Ishikawa (cell line): ENCODE measurements around the genes PROZ and ADPRHL1.

GRCh38 chr13:113157960-113158724 lies at the start of gene PROZ:
Gene PROZ, plus strand, starts transcription at chr13:113158648.
- RRBS: 76% methylated on average over 3 of the region's 16 CpGs

DNA sequence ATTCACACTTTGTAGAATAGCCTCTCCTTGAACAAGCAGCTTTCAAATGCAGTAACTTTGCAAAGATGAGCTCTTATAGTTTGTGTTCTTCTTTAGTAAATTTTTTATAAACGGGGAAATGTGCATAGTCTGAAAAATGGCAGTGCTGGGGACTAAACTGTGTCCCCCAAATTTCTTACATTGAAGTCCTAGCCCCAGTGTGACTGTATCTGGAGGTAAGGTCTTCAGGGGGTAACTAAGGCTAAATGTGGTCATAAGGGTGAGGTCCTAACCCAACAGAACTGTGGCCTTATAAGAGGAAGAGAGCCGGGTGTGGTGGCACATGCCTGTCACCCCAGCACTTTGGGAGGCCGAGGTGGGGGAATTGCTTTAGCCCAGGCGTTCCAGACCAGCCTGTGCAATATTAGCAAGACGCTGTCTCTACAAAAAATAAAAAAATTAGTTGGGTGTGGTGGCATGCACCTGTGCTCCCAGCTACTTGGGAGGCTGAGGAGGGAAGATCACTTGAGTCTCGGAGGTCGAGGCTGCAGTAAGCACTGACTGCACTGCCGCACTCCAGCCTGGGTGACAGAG lies 17.8 kb downstream of the PROZ start:
- RRBS: 98% methylated on average over 1 of the region's 8 CpGs

GRCh38 chr13:113224453-113225530 lies 15.4 kb downstream of the CUL4A start:
- RRBS: no CpG with 5 or more reads among the region's 19 CpGs

GRCh38 chr13:113233692-113234030 lies 24.2 kb downstream of the CUL4A start:
- RRBS: no CpG with 5 or more reads among the region's 9 CpGs

GRCh38 chr13:113321313-113322585 lies 24.7 kb downstream of the LAMP1 start:
- RRBS: no CpG with 5 or more reads among the region's 54 CpGs

DNA sequence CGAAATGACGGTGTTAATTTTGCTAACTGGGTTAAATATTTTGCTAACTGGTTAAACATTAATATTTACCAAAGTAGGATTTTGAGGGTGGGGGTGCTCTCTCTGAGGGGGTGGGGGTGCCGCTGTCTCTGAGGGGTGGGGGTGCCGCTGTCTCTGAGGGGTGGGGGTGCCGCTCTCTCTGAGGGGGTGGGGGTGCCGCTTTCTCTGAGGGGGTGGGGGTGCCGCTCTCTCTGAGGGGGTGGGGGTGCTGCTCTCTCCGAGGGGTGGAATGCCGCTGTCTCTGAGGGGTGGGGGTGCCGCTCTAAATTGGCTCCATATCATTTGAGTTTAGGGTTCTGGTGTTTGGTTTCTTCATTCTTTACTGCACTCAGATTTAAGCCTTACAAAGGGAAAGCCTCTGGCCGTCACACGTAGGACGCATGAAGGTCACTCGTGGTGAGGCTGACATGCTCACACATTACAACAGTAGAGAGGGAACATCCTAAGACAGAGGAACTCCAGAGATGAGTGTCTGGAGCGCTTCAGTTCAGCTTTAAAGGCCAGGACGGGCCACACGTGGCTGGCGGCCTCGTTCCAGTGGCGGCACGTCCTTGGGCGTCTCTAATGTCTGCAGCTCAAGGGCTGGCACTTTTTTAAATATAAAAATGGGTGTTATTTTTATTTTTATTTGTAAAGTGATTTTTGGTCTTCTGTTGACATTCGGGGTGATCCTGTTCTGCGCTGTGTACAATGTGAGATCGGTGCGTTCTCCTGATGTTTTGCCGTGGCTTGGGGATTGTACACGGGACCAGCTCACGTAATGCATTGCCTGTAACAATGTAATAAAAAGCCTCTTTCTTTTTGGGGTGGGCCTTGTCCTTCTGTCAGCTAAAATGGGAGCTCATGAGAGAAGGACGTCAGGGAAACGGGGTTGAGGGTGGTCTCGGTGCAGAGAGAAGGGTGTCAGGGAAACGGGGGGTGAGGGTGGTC lies 25.8 kb downstream of the LAMP1 start:
- RRBS: no CpG with 5 or more reads among the region's 33 CpGs

GRCh38 chr13:113427759-113428825 lies 25.2 kb downstream of the ADPRHL1 start:
- RRBS: 95% methylated on average over 12 of the region's 39 CpGs

- RRBS: no CpG with 5 or more reads among the region's 26 CpGs
Observed at GRCh38 chr13:113453399-113454015, at the start of gene ADPRHL1. Gene ADPRHL1, minus strand, starts transcription at chr13:113453488.

- RRBS: no CpG with 5 or more reads among the region's 26 CpGs
Observed at GRCh38 chr13:113495379-113496386, 4.9 kb downstream of the TMCO3 start.

DNA sequence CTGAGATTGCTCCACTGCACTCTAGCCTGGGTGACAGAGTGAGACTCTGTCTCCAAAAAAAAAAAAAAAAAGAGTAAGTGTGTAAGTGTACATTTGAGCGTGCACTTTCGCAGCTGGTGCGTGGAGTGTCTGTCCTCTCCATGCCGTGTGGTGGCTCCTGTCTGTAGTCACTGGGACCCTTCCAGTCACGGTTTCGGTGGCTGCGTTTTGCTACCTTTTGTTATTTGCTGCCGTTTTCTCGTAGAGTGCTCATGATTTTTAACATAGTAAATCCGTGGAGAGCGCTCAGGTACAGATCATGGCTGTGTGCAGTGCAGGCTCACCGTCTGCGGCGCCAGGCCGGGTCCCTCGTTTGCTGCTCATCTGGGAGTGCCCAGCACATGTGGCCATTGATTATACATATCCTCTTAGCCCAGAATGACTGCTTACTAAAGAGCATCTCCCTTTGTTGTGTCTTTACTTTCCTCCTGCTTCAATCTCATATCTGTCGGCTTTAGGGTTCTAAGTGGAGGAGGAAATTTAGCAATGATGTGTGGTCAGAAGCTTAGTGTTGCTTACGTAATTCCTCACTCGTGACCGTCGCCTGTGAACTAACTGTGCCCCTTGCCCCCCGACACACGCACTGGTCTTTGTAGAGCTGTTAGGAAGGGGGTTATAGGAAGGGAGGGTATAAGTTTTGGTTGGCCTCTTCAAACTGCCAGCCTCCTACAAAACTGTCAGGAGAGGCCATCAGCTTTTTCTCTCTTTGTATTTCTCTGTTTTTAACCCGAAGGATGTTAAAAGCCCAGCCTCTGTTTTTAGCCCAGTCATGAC lies 31.8 kb downstream of the TFDP1 start:
- RRBS: no CpG with 5 or more reads among the region's 24 CpGs

GRCh38 chr13:113647346-113647880 lies 10.6 kb downstream of the ATP4B start:
- RRBS: 0% methylated on average over 3 of the region's 20 CpGs

- RRBS: 0% methylated on average over 1 of the region's 17 CpGs
Observed at GRCh38 chr13:113741819-113742514, 17.1 kb upstream of the TMEM255B start.

DNA sequence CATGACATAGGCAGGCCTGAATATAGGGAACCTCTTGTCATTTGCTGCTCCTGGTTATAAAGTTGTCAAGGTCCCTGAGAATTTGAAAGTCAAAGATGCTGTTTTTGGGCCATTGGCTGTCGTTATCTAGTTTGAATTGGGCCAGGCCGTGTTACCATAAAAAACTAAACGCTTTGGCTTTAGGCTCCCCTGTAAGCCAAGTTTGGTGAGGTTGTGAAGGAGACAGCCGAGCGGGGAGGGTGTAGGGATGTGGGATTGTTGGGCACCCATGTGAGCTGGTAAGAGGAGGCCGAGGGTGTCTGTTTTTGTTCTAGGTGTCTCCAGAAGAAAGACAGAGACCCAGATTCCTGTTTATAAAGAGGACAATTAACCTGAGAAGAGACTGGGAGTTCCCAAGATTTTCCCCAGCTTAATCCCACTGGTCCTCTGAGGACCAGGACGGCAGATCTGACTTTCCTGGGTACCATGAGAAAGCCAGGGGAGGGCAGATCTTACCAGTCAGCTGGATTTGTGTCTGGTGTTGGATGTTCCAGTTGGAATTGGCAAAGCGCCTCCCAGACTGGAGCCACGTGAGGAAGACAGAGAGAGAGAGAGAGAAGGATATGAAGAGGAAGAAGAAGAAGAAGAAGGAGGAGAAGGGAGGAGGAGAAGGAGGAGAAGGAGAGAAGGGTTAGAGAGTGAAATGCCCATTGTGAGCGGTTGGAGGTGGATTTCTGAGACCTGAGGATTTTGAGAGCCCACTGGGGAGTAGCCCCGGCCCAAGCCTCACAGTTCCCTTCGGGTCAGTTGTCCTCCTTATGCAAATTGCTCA lies 25.1 kb downstream of the TMEM255B start:
- RRBS: no CpG with 5 or more reads among the region's 12 CpGs

DNA sequence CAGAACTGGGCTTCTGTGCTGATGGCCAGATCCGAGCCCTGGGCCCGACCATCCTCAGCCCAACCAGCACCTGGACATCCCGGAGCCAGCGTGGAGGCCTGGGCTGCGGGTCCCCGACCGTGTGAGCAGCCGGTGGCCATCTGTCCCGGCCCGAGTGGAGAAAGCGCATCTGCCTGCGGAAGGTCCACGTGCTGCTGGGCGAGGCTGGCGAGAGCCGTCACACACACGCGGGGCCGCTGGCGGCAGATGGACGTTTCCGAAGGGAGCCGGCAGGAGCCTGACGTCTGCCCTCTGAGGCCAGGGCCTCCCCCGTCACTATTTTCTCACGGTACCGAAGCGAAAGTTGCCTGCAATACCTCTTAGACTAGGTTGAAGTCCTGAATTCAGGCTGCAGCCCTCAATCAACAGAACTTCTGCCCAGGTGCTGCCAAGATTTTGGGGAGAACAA lies 45.4 kb downstream of the GAS6 start:
- RRBS: 97% methylated on average over 11 of the region's 28 CpGs

GRCh38 chr13:113826982-113827445 lies 36.9 kb downstream of the GAS6 start:
- RRBS: no CpG with 5 or more reads among the region's 20 CpGs

DNA sequence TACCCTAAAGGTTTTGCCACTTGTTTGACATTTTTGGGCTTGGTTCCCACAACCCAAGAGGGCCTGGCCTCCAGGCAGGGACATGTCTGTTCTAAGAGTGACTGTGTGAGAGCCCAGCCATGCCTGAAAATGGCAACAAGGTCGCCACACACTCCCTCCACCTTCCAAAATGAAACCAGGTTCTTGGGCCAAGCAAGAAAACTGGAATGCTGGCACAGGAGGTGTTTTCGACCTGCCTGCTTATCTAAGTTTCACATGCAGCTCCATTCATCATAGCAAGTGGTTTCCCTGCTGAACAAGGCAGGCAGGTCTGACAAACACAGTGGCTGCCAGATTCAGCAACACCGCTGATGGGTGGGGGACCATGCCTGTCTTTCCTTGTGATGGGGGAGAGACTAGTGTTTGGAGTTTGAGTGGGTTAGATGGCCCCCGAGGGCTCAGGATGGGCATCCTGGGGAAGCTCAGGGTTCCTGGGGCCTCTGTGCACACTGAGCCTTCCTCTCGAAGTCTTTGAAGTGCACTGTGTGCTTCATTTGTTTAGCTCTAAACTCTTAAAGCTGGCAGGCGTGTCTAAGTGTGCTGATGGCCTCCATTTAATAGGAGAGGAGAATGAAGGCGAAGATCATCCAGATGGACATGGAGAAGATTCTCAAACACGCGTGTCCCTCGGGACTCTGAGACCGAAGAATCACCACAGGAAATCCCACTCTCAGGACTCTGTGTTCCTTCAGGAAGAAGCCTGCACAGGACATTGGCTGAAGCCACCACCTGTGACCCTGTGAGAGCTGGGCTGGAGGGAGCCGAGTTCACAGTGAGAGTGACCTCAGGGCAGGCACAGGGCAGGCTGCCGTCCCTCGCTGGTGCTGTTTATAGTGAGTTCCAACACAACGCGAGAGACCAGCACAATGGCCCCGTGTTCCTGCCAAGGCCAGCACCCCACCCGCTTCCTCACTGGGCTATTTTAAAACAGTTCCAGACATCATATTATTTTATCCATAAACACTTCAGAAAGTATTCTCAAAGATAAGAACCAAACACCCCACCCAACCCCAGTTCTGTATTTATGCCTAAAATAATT lies 18.1 kb upstream of the GAS6 start:
- RRBS: no CpG with 5 or more reads among the region's 18 CpGs

- RRBS: no CpG with 5 or more reads among the region's 11 CpGs
Observed at GRCh38 chr13:113907720-113908220, 43.9 kb upstream of the GAS6 start.

DNA sequence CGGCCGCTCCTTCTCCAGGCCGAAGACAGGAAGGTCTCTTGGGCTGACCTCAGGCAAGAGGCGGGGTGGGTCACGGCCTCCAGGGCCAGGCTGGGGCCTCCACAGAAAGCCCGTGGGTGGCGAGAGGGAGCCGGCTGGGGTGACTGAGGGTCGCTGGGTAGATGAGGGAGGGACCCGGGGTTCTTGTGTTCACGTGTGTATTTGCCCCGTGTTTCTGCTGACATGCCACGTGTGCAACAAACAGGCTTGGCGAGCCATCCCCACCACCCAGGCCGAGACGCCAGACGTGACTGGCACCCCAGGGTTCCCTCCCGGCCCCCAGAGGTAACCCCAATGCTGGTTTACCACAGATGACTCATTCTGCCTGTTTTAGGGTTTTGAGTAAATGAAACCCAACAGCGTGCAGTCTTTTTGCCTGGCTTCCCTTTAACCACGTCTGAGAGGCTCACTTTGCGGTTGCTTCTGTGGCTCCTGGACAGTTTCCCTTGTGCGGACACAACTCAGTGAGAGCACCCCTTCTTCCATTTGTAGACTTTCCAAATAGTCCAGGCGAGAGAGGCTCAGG lies 42.9 kb downstream of the C13orf46 start:
- RRBS: no CpG with 5 or more reads among the region's 23 CpGs

GRCh38 chr13:113978404-113979586 lies 4.9 kb upstream of the C13orf46 start:
- RRBS: 21% methylated on average over 10 of the region's 49 CpGs

GRCh38 chr13:114065051-114066240 lies 67.0 kb downstream of the RASA3 start:
- RRBS: 34% methylated on average over 7 of the region's 41 CpGs